M059J (cell line): ENCODE measurements around the genes ODAPH and SOWAHB.

DNA sequence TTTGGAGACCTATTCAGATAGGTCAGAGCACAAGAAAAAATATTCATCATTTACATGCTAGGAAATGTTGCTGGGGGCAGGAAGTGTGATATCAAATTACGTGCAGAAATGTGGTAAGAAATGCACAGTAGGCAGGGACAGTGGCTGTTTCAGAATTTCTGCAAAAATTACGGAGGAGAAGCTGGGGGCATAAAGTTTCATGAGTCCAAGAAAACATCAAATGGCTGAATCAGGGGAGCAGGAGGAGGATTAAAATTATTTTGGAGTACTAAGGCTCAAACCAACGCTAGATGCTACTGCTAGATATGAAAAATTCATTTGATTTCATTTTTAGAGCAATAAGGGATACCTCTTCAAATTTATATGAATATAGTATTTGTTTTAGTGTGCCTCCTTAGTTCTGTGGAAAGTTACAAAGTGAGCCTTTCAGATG, 8.3 kb downstream of the PARM1 start:
- RAMPAGE, long total RNA = no peak

DNA sequence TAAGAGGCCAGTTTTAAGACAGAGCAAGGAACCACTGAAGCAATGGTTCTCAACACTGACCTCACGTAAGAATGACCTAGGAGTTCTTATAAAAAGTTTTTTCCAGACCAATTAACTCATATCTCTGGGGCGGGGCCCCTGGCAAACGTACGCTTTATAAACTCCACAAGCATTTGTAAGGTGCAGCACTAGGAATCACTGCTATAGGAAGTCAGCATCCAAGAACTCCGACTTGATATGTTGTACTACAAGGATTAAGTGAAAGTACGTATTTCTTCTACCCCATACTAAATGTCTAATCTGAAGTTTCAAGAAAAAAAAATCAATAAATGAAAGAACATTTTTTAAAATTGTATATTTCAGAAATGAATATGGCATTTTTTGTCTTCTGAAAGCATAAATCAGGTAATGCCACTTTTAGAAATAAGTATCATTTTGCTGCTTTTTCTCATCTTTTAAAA, 269.8 kb downstream of the RCHY1 start:
- RAMPAGE, long total RNA = no peak

DNA sequence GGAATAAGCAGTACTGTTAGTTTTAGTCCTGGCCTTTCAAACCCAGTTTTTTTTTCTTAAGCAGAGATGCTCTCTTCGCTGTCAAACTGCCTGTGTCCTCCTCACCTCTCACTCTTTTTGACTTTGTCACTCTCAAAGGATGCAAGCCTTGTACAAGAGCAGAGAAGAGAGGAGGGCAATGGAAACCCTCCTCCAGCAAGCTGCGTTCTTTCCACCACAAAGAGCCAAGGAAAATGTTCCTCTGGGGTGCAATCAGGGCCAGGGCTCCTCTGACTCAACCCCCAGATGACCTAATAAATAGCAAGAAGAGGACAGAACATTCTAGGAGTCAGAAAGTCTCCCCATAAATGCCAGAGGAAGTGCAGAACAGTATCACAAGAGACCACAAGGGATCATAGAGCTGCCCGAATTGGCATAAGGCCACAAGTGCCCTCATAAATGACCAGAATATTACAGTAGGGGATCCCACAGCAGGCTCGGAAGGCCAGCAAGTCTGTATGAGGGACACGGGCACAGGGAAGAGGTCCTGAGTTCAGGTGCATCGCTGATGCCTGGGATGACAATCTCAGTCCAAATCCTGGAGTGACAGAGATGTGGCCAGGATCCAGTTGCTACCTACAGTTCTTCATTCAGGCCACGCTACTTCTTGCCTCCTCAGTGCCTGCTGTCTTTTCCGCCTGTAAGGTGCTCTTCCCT, 186.0 kb downstream of the RCHY1 start:
- RAMPAGE, long total RNA = no peak

DNA sequence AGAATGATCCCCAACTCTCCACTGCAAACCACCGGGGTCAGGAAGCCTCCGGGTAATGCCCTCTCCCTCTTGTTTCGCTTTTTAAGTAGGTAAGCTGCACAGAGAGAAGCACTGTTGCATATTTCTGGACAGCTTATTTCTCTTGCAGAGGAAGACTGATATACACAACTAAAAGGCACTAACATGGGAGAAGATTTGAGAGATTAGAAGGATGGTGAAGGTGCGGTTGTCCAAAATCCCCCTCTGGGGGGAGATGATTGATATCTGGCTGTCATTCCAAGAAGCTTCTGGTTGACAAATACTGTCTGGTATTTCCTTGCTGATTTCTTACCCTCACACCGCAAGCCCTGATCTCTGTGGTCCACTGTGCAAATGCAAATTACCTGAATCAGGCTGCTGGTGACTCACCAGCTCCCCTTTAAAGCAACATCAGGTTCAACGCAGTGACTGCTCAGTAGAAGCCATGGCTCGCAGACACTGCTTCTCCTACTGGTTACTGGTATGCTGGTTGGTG, at the start of gene ODAPH:
Gene ODAPH (plus strand): TSS at position 447 of the 514 bp plus-strand sequence.
- RAMPAGE, long total RNA = no peak

GRCh38 chr4:75630831-75631138, 457 bp upstream of the CDKL2 start:
- RAMPAGE, long total RNA = no peak

- RAMPAGE, long total RNA = no peak
Observed at GRCh38 chr4:75703009-75703517, 21.3 kb upstream of the USO1 start.

DNA sequence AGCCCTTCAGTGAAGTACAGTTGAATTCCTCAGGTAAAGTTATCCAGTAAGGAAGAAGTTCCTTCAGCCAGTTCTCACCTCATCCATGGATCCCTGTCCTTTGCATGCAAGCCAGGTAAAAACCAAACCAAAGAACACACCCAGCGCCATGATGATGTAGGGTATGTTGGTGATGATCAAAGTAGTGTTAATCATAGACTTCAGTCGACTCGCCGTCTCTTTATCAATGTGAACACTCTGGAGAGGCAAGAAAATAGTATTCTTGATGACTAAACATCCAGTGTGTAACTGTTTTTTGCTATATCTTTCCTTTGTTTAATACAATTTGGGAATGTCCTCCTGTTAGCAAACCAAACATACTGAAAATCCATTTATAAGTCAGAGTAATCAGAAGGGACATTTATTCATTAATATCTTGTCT, 15.0 kb upstream of the NUP54 start:
- RAMPAGE, long total RNA = no peak

GRCh38 chr4:76235930-76236098, 15.7 kb upstream of the FAM47E start:
- RAMPAGE, long total RNA = no peak

- RAMPAGE, long total RNA = no peak
Observed at GRCh38 chr4:76255989-76256561, 4.6 kb downstream of the FAM47E start.

- RAMPAGE, long total RNA = no peak
Observed at GRCh38 chr4:76305609-76305841, 1.0 kb upstream of the STBD1 start.

GRCh38 chr4:76307366-76308089, 995 bp downstream of the STBD1 start:
- RAMPAGE, long total RNA = no peak

GRCh38 chr4:76311759-76312427, 5.4 kb downstream of the STBD1 start:
- RAMPAGE, long total RNA = no peak

- RAMPAGE, long total RNA = no peak
Observed at GRCh38 chr4:76571468-76571846, 136.4 kb downstream of the SHROOM3 start.

- RAMPAGE, long total RNA = no peak
Observed at GRCh38 chr4:76688011-76688703, 209.8 kb downstream of the SOWAHB start.

- RAMPAGE, long total RNA = no peak
Observed at GRCh38 chr4:76692515-76692822, 205.5 kb downstream of the SOWAHB start.

- RAMPAGE, long total RNA = no peak
Observed at GRCh38 chr4:76706550-76706894, 191.4 kb downstream of the SOWAHB start.

GRCh38 chr4:76709406-76710079, 188.4 kb downstream of the SOWAHB start:
- RAMPAGE, long total RNA = no peak

DNA sequence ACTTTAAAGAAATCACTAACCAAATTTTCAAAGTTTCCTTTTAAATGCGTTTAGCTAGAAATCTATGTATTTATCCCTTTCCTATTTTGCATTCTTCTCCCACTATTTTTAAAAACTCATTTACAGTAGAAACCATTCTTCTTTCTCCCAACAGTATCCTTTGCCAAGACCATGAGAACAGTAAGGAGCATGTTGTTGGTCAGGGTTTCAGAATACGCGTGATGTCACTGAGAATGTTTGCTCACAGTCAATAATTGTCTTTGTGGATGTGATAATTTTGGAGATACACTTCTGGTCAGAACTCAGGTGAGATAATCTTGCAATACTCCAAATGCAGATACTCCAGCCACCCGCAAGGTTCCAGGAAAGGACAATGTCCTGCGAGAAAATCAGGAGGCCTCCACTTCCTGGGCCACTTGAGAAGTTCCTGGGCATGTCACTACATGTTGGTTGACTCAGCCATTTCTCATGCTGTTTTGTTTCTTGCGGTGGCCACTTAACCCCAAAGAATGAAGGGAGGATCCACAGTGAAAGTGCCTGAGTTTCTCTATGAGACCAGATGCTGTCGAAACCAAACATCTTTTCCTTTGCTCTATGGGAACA, 116.2 kb downstream of the SOWAHB start:
- RAMPAGE, long total RNA = no peak

DNA sequence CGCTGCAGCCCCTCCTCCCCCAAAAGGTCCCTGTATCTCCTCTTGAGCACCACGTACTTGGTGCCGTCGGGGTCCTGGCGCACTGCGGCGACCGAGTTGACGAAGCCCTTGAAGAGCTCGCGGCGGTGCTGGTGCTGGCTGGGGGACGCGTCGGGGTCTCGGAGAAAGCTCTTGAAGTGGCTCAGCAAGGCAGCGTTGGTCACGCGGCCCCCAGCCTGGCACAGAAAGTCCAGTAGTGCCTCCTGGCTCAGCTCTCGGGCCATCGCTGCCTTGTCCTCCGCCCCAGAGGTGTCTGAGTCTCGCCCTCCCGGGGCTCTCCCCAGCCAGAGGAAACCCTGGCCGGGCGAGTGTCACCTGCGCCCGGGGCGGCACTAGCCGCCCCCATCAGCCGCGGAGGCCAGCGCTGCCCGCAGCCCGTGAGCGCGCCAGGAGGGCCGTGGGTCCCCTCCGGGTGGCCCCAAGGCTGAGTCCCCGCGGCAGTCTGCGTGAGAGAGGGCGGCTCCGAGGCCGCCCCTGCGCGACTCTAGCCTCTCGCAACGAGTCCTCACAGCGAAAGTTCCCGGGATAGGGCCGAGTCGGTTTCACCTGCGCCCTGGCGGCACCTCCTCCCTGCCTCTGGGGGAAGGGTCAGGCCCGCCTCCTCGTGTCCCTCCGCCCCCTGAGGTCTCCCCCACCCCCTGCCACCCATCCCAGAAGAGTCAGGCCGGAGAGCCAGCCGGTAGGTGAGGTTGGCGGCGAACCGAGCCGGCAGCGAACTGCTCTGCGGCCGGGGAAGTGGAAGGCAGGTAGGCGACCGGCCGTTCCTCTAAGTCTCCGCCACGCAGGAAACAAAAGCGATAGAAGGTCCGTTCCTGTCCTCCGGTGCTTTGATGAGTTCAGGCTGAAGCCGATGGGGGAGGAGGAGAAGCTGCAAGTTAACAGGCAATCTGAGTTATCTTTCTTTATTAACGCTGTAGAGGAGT, at the start of gene SOWAHB:
Gene SOWAHB (minus strand): TSS at position 558 of the 962 bp plus-strand sequence.
- RAMPAGE, long total RNA = no peak

DNA sequence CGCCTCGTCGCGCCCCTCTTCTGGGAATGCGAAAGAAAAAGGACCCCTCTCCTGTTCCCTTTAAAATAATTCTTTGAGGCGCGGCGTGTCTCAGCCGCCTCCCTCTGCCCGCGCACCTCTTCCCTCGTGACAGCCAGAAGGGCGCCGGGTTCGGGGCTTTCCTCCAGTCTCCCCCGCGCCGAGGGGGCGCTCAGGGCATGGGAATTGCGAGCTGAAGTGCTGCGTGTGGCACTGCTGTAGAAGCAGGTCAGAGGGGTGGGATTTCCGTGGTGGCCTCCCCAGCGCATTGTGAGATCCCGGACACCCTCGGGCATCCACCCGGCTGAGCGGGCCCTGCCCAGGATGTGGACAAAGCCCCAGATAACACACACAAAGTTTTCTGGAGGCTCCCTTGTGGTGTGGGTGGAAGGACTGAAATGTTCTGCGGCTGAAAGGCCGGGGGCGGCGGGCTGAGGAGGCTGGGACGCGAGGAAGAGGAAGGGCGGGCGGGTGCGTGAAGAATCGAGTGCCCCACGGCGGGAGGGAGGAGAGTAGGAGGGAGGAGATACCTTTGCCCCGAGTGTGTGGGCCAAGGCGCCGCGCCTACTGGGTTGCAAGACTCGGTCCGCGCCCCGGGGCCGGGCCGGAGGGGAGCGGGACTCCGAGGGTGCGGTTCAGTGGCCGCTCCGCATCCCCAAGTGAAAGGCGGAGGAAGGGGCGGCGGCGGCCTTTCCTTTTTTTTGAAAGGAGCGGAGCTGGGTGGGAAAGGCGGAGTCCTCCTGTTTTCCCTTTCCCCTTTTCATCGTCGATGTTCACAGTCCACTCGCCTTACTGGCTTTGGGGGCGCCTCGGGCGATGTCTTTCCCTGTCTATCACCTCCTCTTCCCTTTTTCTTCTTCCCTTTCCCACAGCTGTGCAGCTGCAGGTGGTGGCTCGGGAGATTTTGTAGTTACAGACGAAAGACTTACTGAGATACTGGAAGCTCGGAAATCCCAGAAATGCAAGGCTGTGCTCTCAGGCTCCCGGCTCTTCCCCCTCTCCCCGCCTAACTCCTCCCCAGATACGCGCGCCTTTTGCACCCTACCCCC, 917 bp downstream of the SEPTIN11 start:
- RAMPAGE, long total RNA = no peak